SK-MEL-5 (cell line): ENCODE data around the gene PIK3CD.

RAMPAGE:
- cytosol, long total RNA = no peak
- long total RNA = no peak
- nucleus, long total RNA = no peak
Measured at GRCh38 chr1:8134848-8135553, 108.9 kb upstream of the ERRFI1 start.

DNA sequence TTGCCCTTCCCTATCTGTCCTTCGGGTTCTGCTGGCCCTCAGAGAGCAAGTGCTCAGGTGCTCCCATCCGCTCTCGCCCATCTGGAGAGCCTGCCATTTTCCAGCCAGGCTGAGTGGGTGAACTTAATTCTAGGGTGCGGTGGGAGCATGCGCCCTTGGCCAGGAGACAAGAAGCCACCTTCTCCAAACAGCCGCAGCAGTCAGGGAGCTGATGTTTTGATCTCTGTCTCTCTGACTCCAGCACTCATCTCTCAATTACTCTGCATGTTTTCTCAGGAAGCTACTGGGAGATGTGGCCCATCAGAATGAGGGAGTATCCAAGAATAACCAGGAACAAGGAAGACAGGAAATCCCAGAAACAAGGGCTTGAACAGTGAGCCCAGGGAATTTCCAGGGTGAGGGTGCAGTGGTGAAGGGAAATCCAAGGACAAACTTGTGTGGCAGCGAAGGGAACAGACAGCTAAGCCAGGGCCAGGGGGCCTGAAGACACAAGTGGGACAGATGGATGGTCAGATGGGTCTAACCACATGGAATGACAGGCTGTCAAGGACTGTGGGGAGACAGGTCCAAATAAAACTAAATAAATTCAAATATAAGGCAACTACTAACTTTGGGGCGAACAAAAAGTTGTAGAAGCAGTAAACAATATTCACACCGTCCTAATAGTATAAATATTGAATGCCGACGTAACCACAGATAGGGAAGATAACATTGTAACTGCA is 121.8 kb upstream of the ERRFI1 start:
RAMPAGE:
- cytosol, long total RNA = no peak
- long total RNA = no peak
- nucleus, long total RNA = no peak

DNA sequence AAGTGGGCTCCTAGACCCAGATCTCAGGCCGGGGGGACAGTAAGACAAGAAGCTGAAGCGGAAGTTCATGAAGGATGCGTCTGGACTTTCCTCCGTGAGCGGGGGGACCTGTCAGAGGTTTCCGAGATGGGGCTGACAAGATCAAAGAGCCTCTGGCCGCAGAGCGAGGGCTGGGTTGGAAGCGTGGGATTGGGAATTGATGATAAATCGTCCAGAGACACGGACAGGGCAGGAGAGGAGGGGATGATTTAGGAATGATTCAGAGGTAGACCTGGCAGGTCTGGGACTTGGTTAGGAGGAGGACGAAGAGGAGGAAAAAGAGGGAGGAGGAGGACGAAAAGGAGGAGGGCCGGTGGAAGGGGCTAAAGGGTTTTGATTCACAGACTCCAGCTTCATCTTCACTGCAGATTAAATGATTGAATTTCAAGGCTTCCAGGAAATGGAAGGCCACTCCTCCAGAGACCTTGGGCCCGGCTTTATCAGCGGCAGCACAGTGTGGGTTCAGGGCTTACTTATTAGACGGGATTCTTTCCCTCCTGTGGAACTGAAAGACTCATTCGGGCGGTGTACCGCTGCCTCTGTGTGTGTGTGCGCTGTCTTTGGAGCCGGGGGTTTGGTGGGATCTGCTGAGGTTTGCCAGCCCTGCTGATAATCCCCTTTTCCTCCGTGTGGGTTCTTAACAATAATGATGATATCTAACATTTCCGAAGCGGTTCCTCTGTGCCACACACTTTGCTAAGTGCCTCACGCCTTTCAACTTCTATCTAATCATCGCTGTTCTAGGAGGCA is 85.7 kb upstream of the SLC45A1 start:
RAMPAGE:
- cytosol, long total RNA = no peak
- long total RNA = no peak
- nucleus, long total RNA = no peak

DNA sequence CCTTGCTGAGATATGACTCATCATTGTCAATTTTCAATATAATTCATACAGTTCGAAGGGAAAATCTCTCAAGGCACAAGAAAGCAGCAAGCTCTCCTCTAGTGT is 106.4 kb downstream of the SLC45A1 start:
RAMPAGE:
- cytosol, long total RNA = no peak
- long total RNA = no peak
- nucleus, long total RNA = no peak

GRCh38 chr1:8873114-8874243 is 5.0 kb downstream of the ENO1 start:
RAMPAGE:
- cytosol, long total RNA = no peak
- long total RNA = no peak
- nucleus, long total RNA = no peak

RAMPAGE:
- cytosol, long total RNA = no peak
- long total RNA = no peak
- nucleus, long total RNA = no peak
Measured at GRCh38 chr1:8986062-8986642, 40.1 kb downstream of the SLC2A7 start.

GRCh38 chr1:9127779-9128405 is 1.0 kb downstream of the GPR157 start:
RAMPAGE:
- cytosol, long total RNA = no peak
- long total RNA = no peak
- nucleus, long total RNA = no peak

DNA sequence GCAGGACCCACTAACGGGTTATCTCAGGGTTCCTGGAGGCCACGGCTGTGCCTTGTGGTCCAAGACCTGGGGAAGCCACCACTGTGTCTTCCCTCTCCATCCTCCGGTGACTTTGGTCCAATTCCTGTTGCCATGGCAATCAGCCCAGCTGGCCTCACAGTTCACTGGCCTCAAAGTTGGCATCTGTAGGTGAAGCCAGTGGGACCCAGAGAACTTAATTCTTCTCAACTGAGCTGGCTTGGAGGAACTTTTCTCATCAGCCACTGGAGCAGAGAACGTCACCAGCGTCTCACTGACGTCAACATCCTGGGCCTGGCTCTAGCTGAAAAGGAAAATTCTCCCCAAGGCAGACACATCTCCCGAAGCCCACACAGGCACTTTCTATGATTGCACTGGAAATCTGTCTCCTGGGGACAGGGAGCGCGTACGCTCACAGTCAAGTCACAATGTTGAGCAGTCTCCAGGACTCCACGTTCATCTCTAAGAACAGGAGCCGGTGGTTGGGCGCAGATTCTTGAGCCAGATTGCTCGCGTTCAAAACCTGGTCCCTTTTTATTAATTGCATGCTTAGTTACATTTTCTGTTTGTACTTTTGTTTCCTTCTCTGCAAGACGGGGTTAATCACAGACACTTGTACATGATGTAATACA is 22.0 kb upstream of the GPR157 start:
RAMPAGE:
- cytosol, long total RNA = no peak
- long total RNA = no peak
- nucleus, long total RNA = no peak

DNA sequence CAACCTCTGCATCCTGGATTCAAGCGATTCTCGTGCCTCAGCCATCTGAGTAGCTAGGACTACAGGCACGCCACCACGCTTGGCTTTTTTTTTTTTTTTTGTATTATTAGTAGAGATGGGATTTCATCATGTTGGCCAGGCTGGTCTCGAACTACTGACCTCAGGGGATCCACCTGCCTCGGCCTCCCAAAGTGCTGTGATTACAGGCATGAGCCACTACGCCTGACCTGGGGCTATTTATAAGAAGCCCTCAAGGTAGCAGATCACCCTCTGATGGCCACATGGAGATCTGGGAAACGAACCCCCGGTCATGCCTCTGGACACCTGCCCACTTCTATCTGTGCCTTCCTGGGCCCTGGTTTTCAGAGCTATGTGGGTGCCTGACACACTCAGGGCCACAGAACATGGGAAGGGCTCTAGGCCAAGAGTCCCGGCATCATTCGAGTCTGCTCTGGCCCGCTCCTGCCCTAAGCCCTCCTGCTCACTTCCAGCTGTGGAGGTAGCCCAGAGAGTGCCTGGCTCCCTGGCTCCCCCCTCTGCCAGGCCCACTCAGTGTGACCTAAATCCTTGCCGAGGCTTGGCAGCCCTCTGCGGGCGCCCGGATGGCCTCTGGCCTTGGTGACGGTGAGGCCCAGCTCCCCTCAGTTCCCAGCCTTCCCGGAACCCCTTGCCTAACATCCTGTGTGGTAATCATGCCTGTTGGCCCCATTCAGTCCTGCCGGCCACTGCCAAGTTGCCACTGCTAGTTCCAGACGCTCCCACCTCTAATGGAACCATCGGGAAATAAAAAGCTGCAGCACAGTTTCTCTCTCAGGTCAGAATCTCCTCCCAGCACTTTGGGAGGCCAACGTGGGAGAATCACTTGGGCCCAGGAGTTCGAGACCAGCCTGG is 1.5 kb upstream of the H6PD start:
RAMPAGE:
- cytosol, long total RNA = no peak
- long total RNA = no peak
- nucleus, long total RNA = no peak

DNA sequence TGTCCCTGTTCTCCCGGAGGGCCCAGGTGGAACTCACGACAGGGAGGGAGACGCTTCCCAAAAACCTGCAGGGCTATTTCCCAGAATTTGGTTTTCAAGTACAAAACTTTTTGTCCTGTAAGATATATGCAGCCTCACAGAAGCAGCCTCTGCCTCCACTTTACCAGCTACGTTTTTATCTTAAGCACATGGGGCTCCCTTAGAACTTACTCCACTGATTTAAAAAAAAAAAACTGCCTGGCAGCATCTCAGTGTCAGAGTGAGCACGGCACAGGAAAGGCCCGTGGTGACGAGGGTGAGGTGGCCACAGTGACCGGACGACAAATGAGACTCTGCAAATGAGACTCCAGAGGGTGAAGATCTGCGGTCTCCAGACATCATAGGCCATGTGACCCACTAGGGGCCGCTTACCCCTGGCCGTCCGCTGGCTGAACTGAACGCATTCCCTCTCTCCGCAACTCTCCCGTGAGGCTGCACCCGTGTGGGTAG is 23.8 kb upstream of the SPSB1 start:
RAMPAGE:
- cytosol, long total RNA = no peak
- long total RNA = no peak
- nucleus, long total RNA = no peak

RAMPAGE:
- cytosol, long total RNA = no peak
- long total RNA = no peak
- nucleus, long total RNA = no peak
Measured at GRCh38 chr1:9305412-9306379, 13.0 kb downstream of the SPSB1 start.

RAMPAGE:
- cytosol, long total RNA = no peak
- long total RNA = no peak
- nucleus, long total RNA = no peak
Measured at GRCh38 chr1:9337599-9338355, 45.1 kb downstream of the SPSB1 start.

GRCh38 chr1:9363105-9363521 is 70.4 kb downstream of the SPSB1 start:
RAMPAGE:
- cytosol, long total RNA = no peak
- long total RNA = no peak
- nucleus, long total RNA = no peak

RAMPAGE:
- cytosol, long total RNA = no peak
- long total RNA = no peak
- nucleus, long total RNA = no peak
Measured at GRCh38 chr1:9388295-9388813, 95.7 kb downstream of the SPSB1 start.

DNA sequence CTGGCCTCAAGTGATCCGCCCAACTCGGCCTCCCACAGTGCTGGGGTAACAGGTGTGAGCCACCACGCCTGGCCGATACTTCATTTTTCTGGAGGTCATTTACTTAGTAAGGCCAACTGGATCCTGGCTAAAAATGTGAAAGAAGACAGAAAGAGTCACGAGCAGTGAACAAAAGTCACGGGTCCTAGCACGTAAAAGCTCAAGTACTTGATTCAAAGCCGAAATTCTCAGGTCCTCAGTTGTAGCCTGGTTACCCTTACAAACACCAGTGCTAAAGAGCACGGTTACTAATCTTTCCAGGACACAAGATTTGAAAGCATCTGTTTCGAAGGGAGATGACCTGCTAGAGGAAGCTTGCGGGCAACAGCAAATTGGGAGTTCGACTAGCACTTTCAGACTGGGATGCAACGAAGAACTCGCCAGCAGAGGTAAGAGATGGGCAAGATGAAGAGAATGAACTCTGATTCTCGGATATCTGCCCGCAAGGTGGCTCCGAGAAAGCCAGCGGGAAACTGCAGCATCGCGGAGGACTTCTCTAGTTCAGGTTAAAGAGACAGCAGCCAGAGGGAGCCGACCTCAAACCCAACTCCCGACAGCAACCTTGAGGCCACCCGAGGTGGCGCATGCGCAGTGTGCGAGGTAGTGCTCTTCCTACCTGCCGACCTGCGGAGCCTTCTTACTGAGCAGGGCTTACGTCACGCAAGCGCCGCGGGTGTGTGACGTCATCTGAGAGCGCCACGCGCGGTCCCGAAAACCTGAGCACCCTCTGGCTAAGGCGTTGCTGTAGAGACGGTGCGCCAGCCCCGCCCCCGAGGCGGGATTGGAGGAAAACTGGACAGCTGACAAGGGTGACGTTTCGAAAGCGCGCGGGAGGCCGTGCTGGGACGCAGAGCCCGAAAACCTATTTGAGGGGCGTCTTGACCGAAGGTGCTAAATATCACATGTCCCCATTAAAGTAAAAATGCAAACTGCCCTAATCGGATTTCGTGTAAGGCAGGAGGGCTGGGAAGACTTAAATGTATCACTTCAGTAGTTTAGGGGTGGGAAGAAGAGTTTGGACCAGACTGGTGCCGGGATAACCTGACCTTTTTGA is 110.7 kb upstream of the SLC25A33 start:
RAMPAGE:
- cytosol, long total RNA = no peak
- long total RNA = no peak
- nucleus, long total RNA = no peak

GRCh38 chr1:9537640-9538720 is 1.3 kb upstream of the SLC25A33 start:
RAMPAGE:
- cytosol, long total RNA = no peak
- long total RNA = no peak
- nucleus, long total RNA = no peak

RAMPAGE:
- cytosol, long total RNA = no peak
- long total RNA = no peak
- nucleus, long total RNA = no peak
Measured at GRCh38 chr1:9539135-9539313, 241 bp upstream of the SLC25A33 start.

DNA sequence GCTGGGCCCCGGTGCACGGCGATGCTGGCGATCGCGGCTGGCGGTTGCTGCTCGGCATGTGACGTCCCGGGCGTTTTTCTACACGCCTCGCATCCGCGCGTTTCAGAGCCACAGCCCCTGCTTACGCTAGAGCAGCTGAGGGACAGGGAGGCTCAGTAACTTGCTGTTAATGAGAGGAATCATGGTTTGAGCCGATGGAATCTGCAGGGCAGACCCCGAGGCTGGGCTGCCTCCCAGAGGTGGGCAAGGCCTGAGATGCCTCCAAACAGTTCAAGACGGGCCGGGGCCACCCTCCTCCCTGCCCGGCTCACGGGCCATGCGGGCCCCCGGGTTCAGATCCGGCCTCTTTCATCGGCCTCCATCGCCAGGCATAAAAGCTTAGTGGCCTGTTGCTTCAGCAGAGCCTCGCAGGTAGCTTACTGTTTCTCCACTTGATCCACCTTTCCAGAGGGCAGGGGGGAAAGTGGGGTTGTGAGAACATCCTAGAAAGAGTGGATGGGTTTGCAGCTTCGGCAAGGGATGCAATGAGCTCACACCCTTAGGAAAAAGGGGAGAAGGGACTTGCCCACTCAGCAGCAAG is 739 bp downstream of the TMEM201 start:
RAMPAGE:
- cytosol, long total RNA = no peak
- long total RNA = no peak
- nucleus, long total RNA = no peak

DNA sequence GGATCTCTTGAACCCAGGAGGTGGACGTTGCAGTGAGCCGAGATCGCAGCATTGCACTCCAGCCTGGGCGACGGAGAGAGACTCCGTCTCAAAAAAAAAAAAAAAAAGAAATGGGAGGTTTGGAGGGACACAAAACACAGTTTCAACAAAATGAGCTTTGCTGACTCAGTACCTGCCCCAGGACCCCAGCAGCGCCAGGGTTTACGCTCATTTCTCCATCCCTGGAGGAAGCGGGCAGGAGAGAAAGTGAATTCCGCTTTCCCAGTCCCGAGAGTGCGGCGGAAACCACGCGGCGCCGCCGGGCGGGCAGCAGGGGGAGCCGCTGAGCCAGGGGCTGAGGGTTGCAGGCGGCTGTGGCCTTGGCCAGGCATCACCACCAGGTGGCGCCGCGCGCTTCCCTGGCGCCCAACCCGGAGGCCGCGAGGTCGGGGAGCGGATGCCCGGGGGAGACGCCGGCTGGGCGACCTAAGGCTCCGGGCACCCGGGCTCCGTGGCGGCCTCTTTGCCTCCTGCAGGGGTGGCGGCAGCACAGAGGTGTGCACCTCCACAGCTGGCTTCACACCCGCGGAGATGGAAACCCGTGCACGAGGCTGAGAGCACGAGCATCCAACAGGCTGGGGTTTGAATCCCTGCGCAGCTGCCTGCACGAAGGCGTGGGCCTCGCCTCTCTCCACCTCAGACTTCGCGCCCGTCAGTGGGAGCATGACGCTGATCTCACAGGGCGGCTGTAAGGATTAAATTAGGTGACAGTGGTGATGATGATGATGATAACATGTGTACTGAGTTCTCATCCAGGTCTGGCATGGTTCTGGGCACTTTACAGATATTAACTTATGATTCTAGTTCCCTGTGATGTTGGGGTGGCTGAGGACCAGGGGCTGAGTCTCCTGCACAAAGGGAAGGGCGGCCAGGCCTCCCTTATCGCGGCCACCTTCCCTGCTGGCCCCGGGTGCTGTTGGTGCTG is 24.4 kb upstream of the PIK3CD start:
RAMPAGE:
- cytosol, long total RNA = no peak
- long total RNA = no peak
- nucleus, long total RNA = no peak

DNA sequence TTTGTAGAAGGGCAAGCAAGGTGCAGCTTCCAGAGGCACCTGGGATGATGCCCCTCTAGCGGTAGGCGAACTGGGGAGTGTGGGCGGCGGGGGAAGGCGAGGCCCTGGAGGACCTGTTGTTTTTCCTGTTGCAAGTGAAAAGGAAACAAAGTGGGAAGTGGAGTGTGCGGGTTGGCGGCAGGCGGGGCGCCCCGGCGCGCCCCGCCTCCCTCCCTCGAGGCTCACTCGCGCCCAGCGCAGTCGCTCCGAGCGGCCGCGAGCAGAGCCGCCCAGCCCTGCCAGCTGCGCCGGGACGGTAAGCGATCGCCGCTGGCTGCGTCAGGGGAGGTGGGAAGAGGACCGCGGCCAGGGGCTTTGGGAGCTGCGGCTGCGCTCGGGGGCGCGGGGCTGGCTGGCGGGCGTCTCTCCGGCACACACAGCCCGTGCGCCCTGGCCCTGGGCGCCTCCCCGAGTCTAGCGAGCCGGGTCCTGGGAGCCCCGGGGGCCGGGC is at the start of gene PIK3CD:
PIK3CD (plus strand) TSS at position 224 of the 490 bp plus-strand sequence.
RAMPAGE:
- cytosol, long total RNA = no peak
- long total RNA = no peak
- nucleus, long total RNA = no peak